Choroid plexus epithelial cell (primary cell): Measurements from ENCODE around the gene PSMC1.

- RRBS, result no CpG with 5 or more reads among the region's 11 CpGs
These were observed 34.1 kb upstream of the STON2 start for GRCh38 chr14:81434015-81434921.

DNA sequence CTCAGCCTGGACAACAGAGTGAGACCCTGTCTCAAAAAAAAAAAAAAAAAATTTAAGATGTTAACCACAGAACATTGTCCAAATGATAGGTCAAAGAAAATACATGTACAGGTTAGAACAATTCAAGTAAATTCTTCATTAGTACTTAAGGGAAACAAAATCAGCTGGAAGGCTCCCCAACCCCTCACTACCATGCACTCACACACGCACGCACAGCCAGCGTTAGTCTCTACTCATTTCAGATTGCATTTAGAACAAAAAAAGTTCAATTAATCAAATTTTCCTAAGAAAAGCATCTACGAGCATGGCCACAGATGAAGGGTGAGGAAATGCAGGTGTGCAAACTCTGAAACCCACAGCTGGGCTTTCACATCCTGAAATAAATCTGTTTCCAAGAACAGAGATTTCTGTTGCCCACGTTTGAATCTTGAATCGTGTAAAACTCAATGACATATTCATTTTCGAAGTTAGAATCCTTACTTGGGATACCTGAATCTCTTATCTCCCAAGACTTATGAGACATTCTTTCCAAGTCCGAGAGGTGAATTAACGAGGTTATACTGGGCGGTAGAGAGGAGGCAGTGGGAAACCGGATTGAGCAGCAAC, 62.6 kb downstream of the SEL1L start:
- RRBS, result no CpG with 5 or more reads among the region's 11 CpGs

DNA sequence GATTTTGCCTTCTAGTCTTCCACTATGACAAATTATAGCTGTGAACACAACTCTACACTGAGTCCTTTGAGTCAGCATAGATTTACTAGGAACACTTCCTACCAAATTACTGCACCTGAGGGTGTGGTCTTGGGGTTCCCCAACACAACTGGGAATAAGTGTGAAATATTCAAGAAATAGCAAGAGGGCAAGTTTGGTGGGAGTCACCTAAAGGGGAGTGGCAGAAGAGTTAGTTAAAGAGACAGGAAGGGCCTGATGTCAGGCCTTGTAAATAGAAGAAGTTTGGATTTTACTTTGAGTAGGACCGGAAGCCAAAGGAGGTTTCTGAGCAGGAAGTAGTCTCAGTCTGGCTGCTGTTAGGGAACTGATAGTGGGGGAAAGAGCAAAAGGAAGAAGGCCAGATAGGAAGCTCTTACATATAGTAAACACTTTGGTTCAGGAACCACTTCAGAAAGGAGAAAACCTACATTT, 14.3 kb downstream of the SEL1L start:
- RRBS, result no CpG with 5 or more reads among the region's 1 CpG

DNA sequence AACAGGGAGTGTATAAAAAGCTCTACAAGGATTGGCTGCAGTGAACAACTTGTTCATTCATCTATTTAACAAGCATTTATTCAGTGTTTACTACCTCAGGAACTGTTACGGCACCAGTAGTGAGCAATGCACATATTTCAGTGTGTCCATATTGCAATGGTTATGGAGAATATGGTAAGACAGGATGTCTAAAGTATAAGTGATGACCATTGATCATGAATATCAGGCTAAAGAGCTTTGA, 854.2 kb upstream of the SEL1L start:
- RRBS, result no CpG with 5 or more reads among the region's 1 CpG

- RRBS, result no CpG with 5 or more reads among the region's 3 CpGs
These were observed 1541.7 kb upstream of the FLRT2 start for GRCh38 chr14:83988301-83988634.

GRCh38 chr14:85528103-85528542, 1.8 kb upstream of the FLRT2 start:
- RRBS, result no CpG with 5 or more reads among the region's 4 CpGs

GRCh38 chr14:85530789-85531758, 1.1 kb downstream of the FLRT2 start:
- RRBS, result no CpG with 5 or more reads among the region's 47 CpGs

DNA sequence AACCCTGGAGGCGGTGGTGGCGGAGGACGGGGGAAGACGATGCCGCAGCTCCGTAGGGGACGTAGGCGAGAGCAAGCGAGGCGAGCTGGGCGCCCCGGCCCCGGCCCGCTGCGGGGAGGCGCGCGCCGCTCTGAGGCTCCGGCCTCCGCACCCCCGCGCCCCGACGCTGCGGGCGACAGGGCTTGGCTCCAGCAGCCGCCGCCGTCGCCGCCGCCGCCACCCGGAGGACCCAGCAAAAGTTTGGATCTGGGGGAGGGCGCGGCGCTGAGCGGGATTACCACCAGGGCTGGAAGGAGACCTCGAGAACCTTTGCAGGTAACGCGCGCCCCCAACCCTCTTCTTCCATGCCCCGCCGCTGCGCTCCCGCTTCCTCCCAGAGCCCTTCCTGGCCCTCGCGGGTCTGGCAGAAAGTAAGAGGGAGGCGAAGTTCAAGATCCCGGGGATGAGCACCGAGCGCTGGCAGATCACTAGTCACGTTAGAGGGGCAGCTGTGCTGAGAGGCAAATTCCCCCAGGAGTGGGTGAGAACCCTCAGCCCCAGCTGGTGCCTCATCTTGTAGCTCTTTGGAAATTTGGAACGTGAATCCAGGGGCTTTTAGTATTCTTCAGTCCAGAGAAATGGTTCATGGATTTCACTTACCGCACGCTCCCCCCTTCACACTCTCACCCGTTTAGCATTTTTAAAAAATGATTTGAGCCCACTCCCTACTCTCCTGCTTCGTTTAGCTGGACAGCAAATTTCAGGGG, 3.9 kb downstream of the FLRT2 start:
- RRBS, result 1% methylated on average over 23 of the region's 59 CpGs

GRCh38 chr14:87949754-87950043, 43.3 kb downstream of the GALC start:
- RRBS, result no CpG with 5 or more reads among the region's 1 CpG

- RRBS, result no CpG with 5 or more reads among the region's 8 CpGs
These were observed 1.9 kb upstream of the GALC start for GRCh38 chr14:87994754-87995404.

DNA sequence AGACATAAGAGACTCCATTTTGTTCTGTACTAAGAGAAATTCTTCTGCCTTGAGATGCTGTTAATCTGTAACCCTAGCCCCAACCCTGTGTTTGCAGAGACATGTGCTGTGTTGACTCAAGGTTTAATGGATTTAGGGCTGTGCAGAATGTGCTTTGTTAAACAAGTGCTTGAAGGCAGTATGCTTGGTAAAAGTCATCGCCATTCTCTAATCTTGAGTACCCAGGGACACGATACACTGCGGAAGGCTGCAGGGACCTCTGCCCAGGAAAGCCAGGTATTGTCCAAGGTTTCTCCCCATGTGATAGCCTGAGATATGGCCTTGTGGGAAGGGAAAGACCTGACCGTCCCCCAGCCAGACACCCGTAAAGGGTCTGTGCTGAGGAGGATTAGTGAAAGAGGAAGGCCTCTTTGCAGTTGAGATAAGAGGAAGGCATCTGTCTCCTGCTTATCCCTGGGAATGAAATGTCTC, 19.5 kb downstream of the GPR65 start:
- RRBS, result no CpG with 5 or more reads among the region's 5 CpGs

DNA sequence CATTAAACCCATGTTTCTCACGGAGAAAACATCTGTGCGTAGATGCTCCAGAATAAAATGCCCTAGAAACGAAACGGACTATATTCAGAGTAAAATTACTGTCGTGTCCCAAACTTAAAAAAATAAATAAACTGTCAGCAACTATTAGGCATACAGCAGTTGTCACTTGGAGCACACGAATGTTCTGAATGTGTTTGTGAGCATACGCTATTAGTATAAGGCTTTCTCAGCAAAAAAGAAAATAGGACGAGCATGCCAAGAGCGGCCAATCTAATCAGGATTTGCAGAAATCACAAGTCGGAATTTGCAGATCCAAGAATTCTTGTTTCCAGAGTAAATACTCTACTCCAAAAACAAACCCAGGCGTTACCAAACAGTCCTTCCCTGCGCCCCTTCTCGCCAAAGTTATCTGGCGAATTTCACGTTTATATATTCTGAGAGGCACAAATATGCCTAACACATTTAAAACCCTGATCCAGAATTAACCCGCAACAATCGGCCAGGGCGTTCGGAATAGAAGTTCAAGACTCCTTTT, 826 bp downstream of the PTPN21 start:
- RRBS, result no CpG with 5 or more reads among the region's 19 CpGs

GRCh38 chr14:89255760-89256556, 161.1 kb downstream of the FOXN3 start:
- RRBS, result no CpG with 5 or more reads among the region's 11 CpGs

- RRBS, result no CpG with 5 or more reads among the region's 12 CpGs
These were observed 113.0 kb downstream of the FOXN3 start for GRCh38 chr14:89303866-89304597.

- RRBS, result no CpG with 5 or more reads among the region's 7 CpGs
These were observed 12.5 kb upstream of the FOXN3 start for GRCh38 chr14:89429480-89429941.

GRCh38 chr14:89659953-89660715, 243.1 kb upstream of the FOXN3 start:
- RRBS, result no CpG with 5 or more reads among the region's 7 CpGs

DNA sequence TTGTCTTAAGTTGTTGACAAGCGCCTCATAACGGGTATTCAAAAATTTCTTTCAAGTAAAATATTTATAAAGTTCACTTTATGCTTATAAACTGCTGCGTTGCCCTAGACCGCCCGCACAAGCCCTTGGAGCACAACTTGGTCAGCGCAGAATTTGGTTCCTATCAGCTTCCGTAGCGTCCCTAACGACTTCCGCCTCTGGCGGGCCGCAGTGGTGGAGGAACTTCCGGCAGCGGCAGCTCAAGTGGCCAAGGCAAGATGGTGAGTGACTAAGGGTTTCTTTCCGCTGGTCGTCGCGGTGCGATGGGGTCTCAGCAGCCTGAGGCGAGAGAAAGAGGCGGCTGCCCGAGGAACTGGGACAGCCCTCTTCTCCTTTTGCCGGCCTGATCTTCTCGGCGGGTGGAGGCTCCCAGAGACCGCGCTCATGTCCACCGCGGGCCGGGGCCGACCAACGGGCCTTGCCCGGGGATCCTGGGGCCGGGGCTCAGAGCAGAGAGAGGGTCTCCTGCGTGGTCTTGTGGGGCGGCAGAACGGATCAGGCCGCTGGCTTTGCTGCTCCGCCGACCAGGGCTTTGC, at the start of gene PSMC1:
Gene PSMC1, plus strand, starts transcription at position 213 of the 575 bp plus-strand sequence.
- RRBS, result 3% methylated on average over 8 of the region's 40 CpGs

DNA sequence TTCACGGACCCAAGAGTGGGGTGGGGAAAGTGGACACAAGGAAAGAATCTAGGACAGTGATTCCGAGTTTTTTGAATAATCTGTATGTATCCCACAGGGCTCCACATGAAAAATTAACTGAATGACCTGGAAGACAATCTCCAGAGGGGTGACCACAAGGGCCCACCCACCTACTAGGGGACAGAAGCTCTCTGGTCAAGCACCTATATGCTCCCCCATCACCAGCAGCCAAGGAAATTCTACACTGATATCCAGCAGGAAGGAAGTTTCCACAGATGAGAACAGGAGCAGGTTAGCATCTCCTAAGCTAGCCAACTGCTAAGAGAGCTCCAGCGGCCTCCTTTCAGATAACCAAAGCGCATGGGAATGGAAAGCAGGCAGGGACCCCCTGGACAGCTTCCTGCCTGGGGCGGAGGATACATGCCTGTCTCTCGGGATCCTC, 35.9 kb downstream of the PSMC1 start:
- RRBS, result no CpG with 5 or more reads among the region's 6 CpGs

- RRBS, result no CpG with 5 or more reads among the region's 5 CpGs
These were observed 15.4 kb upstream of the CALM1 start for GRCh38 chr14:90381347-90381953.

DNA sequence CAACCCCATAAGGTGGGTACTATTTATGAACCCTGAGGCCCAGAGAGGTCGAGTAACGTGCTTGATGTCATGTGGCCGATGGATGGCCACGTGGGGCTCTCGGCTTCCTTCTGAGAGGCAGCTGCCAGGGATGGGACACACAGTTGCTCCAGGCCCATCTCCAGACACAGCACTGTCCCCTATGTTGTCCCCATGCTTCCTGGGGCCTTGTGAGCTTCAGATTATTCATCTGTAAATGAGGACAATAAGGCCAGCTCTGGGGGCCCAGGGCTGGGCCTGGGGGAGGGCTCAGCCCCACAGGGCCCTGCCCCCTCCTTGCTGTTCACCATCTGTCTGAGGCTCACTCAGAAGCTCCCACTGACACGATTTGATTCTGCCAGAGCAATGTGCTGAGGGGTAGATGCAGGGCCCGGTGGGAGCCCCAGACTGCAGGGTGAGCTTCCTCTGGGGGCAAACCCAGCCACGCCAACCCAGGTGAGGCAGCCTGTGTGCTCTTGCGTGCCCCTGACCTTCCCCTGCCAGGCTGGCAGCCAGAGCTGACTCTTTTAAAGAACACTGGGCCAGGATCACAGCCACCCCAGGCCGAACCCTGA, 115.2 kb downstream of the CALM1 start:
- RRBS, result no CpG with 5 or more reads among the region's 10 CpGs